Skin of body (tissue), 2 donors: ENCODE results near the gene NOC4L.

DNA sequence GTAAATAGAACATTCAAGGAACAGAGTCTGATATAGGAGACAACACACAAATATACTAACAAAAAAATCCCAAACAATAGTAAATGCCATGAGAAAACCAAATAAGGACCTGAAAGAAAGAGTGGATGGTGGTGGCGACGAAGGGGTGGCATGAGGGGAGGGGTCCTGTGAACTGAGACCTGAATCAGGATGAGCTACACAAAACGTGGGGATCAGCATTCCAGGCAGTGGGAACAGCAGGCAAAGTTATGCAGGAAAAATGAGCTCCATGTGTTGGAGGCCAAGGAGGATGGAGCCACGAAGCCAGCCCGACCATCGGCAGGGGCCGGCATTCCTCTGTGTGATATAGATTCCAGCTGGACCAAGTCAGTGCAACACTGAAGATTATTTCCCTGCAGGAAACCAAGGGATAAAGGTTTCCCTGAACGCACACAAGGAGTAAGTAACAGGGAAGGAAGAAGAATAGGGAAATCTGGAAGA lies 7.1 kb downstream of the ADGRD1 start:
- RAMPAGE, long total RNA = no peak

DNA sequence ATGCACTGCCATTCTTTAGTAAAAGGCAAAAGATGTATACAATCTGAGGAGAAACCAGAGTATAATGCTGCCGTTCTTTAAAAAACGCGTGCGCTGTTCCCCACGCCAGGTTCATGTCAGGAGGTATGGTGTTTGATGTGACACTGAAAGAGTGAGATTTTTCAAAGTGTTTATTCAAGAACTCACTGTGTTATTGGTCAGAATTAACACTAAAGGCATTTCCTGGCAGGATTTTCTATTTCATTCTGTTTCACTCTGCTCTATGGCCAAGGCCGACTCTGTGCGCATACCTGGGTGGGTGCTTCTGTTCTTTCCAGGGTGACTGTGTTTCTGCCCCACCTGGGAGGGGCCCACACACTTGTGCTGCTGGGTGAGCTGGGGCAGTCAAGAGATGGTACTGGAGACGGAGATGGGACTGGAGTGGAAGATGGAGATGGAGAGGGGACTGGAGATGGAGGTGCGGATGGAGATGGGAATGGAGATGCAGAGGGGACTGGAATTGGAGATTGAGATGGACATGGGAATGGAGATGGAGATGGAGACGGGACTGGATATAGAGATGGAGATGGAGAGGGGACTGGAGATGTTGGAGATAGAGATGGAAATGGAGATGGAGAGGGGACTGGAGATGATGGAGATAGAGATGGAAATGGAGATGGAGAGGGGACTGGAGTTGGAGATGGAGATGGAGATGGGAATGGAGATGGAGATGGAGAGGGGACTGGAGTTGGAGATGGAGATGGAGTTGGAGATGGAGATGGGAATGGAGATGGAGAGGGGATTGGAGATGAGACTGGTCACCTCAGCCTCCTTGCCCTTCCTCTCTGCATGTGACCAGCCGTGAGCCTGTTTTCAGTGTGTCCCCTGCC lies 61.4 kb downstream of the ADGRD1 start:
- RAMPAGE, long total RNA = no peak

DNA sequence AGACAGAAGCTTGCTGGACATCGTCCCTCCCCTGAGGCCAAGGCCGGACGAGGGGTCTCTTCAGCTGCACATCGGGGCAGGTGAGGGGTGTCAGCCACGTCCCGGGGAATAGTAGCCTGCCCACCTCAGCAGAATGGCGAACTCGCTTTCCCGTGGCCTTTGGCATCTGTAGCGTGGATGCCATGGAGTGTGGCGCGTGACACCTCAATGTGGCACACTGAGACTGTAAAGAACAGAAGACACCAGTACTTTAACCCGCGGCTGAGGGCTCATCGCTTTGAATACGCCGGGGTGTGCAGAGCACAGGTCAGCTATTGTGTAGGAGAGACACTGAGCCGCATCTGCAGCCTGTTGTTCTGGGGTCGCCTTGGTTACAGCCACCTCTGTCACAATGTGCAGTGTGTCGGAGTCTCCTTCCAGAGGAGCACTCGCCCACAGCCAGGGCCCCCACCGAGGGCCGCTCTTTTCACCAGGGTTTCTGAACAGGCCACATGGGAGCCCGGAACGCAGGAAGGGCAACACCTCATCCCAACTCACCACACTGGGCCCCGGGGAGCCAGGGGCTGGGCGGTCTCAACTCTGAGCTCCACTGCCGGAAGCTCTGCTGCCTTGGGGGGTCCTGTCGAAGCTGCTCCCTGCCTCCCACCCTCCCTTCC lies 77.0 kb downstream of the ADGRD1 start:
- RAMPAGE, long total RNA = no peak

- RAMPAGE, long total RNA = no peak
Measured at GRCh38 chr12:131050086-131050470, 96.4 kb downstream of the ADGRD1 start.

- RAMPAGE, long total RNA = no peak
Measured at GRCh38 chr12:131221352-131222074, 267.8 kb downstream of the ADGRD1 start.

DNA sequence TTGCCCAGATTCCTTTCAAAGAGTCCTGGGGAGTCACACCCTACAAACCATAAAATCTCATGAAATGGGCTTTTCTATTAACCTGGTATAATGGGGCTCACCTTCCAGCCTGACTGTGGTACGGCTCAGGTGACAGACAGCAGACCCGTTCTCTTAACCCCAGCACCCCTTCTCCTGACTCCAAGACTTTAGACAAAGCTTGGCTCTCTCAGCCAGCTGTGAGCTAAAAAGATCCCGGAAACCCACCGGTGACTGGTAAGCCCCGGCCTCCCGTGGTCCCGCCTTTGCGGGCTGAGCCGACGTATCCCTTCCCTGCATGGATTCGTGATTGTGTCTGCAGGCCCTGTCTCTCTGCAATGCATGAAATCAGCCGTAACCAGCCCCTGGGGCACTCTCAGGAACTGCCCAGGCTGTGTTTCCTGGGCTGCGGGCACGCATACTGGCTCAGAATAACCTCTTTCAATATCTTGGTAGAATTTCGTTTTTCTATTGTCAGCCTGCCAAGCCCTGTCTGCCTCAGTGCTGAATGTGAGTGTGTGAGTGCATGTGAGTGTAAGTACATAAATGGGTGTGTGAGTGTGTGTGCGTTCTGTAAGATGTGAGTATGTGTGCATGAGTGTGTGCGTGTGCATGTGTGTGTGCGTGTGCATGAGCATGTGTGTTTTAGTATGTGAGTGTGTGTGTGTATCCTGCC lies 268.5 kb downstream of the ADGRD1 start:
- RAMPAGE, long total RNA = no peak

GRCh38 chr12:131607418-131607825 lies 103.5 kb upstream of the SFSWAP start:
- RAMPAGE, long total RNA = no peak

DNA sequence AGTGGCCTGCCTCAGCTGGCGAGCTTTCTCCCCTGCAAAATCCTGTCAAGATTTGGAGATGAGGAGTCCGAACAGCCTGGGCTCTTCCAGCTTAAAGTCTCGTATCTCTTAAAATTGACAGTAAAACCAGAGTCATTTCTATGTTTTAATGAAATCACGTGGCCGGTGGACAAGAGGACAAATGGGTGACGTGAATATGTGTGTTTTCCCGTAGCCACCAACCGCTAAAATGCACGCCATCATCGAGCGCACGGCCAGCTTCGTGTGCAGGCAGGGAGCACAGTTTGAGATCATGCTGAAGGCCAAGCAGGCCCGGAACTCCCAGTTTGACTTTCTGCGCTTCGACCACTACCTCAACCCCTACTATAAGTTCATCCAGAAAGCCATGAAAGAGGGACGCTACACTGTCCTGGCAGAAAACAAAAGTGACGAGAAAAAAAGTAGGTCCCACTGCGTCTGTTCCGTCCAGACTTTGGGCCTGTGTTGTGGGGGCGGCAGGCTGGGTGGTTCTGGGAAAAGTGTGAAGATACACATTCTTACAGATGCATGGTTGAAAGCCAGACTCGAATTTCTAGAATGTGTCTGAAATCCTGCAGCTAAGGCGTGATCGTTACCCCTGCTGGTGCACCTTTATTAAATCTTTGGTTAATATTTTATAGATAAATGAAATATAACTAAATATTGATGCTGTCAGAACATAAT lies 14.5 kb downstream of the SFSWAP start:
- RAMPAGE, long total RNA = no peak

DNA sequence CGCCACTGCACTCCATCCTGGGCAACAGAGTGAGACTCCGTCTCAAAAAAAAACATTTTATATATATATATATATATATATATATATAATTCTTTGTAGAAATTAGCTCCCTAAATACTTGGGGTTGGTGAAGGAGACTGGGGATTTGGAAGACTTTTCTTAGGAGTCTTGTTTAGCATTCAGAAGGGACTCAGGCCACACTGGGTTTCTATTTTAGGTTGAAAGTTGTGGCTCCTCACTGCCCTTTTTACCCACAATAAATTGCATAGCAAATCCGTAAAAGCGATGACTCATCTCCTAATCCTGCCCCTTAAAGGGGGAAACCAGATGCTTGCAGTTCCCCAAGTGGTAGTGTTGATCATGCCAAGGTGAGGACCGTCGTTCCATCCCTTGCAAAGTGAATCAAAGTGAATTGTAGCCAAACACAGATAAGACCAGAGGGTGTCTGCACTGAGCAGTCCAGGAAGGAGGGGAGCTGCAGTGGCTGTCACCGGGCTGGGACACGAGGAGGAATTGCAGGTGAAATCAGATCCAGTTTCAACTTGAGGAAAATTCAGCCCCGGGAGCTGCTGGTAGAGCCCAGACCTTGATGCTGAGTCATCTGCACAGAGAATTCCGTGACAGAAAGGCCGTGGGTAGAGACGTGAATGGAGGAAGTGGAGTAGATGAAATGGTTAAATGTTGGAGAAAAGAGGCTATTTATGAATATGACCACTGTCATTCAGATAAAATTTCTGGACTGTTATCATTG lies 44.3 kb upstream of the MMP17 start:
- RAMPAGE, long total RNA = no peak

- RAMPAGE, long total RNA = no peak
Measured at GRCh38 chr12:131829185-131829702, 1.1 kb downstream of the MMP17 start.

- RAMPAGE, long total RNA = no peak
Measured at GRCh38 chr12:131831540-131832140, 3.4 kb downstream of the MMP17 start.

- RAMPAGE, long total RNA = no peak
Measured at GRCh38 chr12:131872227-131872622, 22.2 kb upstream of the ULK1 start.

- RAMPAGE, long total RNA = no peak
Measured at GRCh38 chr12:131919243-131919613, 9.8 kb upstream of the PUS1 start.

GRCh38 chr12:131950213-131950882 lies 606 bp downstream of the EP400 start:
- RAMPAGE, long total RNA = no peak

GRCh38 chr12:132079542-132080211 lies 64.4 kb downstream of the DDX51 start:
- RAMPAGE, long total RNA = no peak

GRCh38 chr12:132142226-132142623 lies 1.9 kb downstream of the DDX51 start:
- RAMPAGE, long total RNA = no peak

GRCh38 chr12:132144191-132144783 lies at the start of gene NOC4L:
Gene NOC4L, plus strand, starts transcription at chr12:132144457.
- RAMPAGE, long total RNA = no peak

DNA sequence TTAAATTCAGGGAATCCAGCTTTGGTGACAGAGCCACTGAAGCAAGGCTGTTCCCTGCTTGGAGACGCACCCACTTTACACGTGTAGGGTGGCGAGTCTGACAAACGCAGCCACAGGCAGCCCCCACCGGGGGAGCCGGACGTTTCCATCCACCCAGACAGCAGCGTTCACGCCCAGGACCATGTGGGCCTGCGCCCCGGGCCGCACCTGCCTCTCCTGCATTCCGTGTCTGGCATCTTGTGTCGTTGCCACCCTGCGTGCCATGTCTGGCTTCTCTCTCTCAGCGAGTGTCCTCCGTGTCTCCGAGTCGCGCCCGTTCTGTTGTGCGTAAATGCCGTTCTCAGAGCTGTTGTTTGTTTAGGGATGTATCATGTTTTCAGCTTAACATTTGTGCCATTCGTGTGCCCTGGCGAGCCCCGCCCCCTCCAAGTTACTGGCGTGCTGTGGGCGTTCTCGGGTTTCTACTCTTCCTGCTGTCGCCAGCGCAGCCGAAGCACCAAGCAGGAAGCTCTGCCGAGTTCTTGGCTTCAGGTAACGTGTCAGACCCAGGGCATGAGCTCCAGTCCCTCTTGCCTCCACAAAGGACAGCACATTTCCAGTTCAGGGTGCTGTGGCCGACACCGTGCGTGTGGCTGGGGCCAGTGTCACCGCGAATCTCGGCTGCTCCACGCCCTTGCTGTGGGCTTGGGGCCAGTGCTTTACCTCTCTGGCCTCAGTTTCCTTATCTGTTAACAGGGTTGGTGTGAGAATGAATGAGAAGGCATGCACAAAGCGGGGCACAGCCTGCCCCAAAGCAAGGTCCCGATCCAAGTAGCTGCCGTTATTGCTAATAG lies 34.7 kb downstream of the NOC4L start:
- RAMPAGE, long total RNA = no peak

GRCh38 chr12:132273372-132274036 lies 55.9 kb downstream of the GALNT9 start:
- RAMPAGE, long total RNA = no peak

DNA sequence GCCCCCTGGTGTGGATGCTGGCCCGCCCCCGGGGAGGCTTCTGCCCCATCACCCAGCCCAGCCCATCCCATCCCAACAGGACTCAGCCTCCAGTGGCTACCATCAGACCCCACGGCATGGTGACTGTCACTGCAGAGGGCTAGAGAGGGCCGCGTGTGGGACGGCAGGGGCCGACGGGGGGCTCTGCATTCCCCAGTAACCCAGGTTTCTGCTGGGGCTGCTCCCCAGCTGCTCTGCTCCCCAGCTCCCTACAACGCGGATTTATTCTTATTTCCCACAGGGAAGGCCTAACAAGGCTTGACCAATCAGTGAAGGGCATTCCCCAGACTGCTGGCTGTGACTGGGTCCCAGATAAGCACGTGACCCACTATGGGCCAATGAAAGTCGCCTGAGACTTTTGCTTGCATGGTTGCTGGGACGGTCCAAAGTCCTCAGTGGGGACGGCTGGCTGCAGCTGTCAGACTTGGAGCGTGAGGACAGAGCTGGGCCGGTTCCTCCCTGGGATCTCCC lies 50.4 kb downstream of the GALNT9 start:
- RAMPAGE, long total RNA = no peak